Retinal pigment epithelial cell (primary cell): ENCODE measurements around the gene SMYD2.

DNA sequence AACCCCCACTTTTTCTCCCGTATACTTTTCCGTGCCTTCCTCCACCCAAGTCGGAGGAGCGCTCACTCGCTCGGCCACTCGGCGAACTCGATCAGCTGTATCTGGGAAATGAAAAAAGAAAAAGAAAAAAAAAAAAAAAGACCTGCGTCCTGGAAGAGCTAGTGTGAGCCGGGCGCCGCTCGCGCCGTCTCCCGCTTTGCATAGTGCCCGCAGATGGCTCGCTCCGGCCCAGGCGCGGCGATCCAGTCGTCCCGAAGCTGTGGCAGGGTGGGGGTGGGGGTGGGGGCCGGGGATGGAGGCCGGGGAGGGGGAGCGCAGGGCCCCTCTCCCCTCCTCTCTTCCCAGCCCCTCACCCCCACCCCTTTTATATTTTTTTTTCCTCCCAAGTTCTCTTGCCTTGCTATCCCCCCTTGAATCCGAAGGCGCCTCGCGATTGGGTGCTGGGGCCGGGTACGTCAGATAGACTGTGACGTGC, 298 bp upstream of the PROX1 start:
- RRBS, result under 1% methylated on average over 16 of the region's 35 CpGs

DNA sequence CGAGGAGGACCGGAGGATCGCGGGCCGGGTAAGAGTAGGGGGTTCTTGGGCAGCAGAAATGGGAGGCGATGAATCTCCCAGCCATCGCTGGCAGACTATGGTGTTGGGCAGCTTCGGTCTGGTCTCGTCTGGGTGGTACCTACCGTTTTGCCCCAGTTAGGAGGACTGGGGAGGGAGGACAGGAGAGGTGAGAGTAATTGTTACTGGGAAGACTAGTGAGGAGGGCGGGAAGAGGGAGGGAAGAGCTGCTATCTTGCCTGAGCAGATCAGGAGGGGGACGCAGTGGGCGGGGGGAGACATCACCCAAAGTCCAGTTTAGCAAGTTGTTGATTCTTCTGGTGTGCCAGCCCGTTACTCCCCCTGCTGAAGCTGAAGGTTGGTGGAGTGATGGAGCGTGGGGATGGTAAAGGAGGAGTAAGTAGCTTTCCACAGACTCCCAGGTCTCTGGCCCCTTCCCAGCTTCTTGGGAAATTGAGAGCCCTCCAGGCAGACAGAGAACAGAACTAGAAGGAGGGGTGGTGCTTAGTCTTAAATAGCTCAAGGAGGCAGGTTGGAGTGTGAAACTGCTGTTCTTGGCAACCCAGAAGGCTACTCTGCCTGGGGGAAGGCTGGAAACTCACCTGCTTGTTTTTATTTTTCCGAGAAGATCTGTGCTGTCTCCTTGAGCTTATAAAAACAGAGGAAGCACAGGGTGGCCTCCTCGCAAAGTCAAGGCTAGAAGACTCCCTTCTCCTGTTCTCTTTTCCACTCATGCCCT, 1.8 kb downstream of the PROX1 start:
- RRBS, result 2% methylated on average over 2 of the region's 17 CpGs

DNA sequence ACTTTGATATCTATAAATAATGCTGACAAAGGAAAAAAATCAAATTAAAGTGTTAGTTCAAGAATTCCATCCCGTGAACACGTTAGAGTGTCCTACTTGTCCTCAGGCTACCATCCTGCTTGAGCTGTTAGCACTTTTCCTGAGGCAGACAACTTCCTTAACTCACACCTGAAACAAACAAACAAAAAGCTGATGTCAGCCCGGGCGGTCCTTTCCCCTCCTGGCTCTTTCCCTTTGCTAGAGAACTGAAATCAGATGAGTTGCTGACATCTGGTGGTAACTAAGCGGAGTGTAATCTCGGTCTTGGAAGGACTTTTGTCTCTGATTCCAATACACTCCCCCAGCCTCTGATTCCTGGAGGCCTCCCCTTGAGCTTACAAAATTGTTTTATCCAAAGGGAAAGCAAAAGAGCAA, 135.3 kb downstream of the PROX1 start:
- RRBS, result no CpG with 5 or more reads among the region's 6 CpGs

GRCh38 chr1:214216627-214217181, 64.3 kb upstream of the SMYD2 start:
- RRBS, result no CpG with 5 or more reads among the region's 1 CpG

DNA sequence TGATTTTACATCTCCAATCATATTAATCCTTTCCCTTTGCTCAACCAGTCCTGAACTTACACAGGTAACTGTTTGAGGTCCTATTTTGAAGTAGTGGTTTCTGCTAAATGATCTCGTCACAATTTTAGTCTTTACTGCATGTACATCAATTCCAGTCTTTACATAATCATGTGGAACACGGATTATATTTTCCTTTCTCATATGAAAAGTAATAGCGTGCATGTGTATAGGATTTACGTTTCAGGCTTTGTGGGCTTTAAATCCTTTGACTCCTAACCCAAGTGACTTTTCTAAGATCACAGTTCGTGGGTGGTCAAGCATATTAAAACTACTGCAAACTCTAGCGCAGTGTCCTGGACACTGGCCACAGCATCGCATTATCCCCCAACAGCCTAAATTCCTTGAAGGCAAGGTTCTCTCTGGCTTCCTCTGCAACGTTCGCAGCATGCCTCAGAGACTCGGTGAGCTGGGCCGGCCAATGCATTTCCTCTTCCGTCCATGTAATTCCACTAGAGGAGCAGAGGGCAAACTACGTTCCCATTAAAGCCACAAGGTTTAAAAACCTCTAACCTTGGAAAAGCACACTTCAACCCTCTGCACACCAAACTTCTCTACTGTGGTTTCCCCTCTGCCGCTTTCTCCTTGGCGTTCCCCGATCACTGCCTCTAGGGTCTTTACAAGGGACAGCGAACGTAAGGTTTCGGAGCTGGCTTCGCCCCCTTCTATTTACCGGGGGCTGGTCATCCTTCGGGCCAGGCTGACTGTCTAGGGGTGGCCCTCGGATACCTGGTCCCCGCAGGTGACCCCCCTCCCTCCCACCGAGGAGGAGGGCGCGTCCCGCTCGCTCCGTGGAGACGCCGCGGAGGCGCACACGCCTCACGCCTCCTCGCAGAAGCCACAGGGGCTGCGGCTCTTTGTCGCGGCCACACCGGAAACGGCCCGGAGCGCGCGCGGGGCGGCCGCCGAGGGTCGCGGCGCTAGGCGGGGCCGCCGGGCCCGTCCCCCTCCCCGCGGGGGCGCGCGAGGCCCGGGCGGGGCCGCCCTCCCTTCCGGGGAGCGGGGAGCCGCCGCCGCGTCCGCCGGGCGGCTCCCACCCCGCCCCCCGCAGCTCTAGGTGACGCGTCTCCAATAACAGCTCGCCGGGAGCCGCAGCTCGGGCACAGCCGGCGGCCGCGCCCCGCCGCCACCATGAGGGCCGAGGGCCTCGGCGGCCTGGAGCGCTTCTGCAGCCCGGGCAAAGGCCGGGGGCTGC, at the start of gene SMYD2:
SMYD2 (plus strand) TSS at position 1,093 of the 1,252 bp plus-strand sequence.
- RRBS, result 1% methylated on average over 41 of the region's 94 CpGs

DNA sequence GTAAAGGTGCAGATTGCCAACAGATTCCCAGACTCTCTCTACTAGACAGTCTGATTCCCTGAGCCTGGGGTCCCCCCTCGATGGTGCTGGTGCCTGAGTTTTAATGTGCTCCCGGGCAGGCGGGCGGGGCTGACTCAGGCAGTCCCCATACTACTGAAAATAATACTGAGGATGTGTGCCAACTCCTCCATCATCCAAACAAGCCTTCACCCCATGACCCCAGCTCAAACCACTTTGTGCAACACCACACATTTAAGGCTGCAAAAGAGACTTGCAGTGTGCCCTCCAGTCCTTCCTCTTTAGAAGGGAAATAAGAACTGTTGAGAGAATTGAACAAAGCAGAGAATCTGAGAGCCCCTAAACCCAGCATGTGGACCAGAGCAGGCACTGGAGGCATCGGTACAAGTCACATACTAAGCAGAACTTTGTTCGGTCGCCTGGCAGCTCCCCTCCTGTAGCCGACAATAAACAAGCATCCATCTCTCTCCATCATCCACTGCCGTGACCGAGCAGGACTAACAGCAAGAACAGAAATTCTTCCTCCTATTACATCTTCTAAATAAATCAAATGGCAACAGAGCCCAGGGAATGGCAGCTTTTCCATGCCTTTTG, 36.8 kb downstream of the PTPN14 start:
- RRBS, result no CpG with 5 or more reads among the region's 10 CpGs

GRCh38 chr1:214550494-214550903, 903 bp downstream of the PTPN14 start:
- RRBS, result no CpG with 5 or more reads among the region's 20 CpGs

DNA sequence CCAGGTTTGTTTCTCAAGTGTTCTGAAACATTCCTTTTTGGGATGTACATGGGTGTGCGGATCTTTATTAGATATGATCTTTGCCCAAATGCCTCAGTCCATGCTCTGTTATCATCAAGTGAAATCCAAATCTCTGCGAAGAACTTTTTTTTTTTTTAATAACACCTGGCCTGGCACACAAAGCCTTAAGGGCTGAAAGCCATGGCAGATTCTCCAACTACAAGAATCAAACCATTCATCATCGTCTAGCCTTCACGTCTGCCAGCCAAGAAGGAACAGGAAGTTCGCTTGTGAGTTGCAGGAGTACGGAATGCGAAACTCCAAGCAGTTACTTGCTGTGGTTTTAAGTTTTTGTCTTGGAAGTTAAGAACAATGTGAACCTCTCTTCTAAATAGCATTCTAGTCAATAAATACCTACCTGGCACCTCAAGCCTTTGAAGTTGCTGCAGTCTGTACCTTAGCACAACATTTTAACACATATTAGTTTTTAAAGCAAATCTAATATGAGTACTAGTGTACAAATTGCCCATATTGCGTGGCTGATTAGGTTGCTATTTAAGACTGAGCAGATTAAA, 22.0 kb upstream of the PTPN14 start:
- RRBS, result no CpG with 5 or more reads among the region's 8 CpGs

- RRBS, result no CpG with 5 or more reads among the region's 4 CpGs
These were observed 22.6 kb upstream of the PTPN14 start for GRCh38 chr1:214573951-214574377.

GRCh38 chr1:215083345-215083792, 832 bp downstream of the KCNK2 start:
- RRBS, result under 1% methylated on average over 2 of the region's 20 CpGs

DNA sequence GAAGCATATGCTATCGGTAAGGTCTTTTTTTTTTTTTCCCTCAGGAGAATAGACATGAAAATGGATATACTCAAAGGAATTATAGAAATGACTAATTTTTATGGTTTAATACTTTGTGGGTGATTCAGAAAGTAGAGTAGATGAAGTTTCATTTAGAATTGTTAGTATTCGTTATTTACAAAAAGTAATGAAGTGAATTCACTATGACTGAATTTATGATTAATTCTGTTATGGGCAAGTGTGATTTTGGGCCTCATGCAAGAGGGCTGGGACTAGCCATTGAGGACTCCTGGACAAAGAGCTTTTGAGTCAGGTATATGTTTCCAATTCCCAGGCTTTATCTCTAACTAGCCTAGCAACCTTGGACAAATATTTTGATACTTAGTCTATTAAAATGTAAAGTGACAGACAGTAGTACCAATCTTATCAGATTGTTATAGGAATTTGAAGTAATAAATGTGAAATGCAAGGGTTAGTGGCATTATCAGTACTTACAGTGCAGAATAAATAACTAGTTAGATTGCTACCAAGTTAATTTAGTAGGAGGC, 3.2 kb downstream of the KCTD3 start:
- RRBS, result no CpG with 5 or more reads among the region's 2 CpGs

DNA sequence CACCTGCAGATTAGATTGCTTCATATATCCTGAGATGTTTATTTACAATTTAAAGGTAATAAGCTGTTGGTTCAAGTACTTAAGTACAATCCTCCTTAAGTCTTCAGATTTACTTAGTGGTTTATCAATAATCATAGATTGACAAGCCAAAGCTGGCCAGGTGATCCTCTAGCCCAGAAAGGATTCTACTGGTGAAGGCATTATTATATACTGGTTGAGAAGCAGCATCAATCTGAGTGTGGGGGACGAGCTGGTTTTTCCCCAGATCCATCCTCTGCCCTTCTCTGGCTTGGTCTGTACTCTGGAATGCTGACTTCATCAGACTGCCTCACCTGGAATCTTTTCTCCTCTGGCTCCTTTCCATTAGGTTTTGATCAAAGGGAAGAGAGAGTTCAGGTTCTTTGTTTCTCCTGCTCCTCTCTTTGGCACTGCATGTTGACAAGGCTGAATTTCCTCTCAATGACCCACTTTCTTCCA, 93.9 kb downstream of the KCTD3 start:
- RRBS, result no CpG with 5 or more reads among the region's 1 CpG

- RRBS, result no CpG with 5 or more reads among the region's 4 CpGs
These were observed 95.9 kb downstream of the ESRRG start for GRCh38 chr1:216627227-216627891.

DNA sequence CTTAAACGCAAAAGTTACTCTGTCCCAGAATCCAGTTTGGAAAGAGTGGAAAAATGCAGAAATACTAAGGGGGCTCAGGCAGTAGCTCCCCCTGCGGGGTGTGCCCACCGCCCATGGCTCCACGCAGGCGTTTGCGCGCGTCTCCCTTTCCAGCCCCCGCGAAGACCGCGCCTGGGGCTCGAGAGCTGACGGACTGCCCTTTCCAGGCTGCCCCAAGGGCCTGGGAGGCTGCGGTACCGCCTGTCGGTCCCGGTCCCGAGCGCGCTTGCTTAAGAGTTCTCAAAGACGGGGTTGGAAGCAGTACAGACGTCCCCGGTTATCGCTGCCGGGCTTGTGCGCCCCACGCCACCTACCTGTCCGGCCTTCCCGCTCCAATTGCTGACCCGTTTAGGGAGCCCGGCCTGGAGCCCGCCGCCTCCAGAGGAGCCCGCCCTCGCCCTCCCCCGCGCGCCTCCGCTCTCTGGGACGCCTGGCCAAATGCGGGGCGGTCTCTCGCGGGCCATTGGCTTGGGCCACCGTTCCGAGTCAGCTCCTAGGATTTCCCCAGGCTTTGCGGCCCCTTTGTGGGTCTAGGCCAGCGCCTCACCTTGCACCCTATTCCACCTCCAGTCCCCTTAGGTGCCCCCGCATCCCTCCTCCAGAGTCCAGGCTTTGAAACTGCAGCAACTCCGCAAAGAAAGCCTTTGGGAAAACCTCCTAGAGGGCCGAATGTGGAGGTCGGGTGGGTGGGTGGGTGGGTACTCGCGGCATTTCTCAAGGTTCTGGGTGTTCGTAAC, 414.3 kb upstream of the ESRRG start:
- RRBS, result 3% methylated on average over 10 of the region's 56 CpGs

- RRBS, result no CpG with 5 or more reads among the region's 3 CpGs
These were observed 29.1 kb downstream of the GPATCH2 start for GRCh38 chr1:217601582-217602321.

DNA sequence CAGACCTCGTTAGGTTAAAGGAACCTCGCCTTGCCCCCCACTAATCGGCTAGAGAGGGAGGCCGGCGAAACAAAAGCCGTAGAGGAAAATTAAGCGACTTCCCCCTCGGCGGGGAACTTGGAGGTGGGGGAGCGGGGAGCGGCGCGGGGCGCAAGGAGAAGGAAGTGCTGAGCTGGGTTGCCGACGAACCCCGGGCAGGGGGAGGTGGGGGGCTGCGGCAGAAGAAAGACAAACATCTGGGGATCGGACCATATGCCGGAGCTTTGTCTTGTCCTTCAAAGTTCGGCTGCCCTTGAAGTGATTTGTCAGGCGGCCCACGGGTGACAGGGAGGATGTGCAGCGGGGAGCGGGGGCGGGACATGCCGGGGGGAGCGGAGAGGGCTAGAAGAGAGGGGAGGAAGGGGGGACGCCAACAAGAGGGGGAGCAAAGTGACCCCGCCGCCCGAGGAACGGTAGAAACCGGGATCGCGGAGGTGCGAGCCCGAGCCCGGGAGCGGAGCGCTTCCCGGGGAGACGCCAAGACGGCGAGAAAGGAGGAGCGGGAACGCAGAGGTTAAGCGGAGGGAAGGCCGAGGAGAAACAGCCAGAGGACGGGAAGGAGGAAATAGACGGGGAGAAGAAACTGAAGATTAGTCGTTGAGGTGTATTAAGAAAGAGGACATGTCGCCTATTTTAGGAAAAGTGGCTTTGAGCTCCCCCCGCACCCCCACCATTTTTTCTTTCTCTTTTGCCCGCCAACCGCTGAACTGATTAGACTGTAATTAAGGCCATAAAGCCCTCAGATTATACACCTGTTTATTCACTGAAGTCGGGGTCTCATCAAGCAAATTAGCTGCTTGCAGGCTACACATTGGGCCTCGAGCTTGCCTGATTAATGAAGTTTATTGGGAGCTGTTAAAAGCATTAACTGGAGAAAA, 119.7 kb upstream of the RRP15 start:
- RRBS, result 1% methylated on average over 18 of the region's 58 CpGs

- RRBS, result 0% methylated on average over 1 of the region's 34 CpGs
These were observed 1.5 kb downstream of the TGFB2 start for GRCh38 chr1:218346557-218347210.

- RRBS, result no CpG with 5 or more reads among the region's 3 CpGs
These were observed 128.5 kb downstream of the TGFB2 start for GRCh38 chr1:218473520-218474086.

- RRBS, result no CpG with 5 or more reads among the region's 8 CpGs
These were observed 240.3 kb downstream of the TGFB2 start for GRCh38 chr1:218585266-218585994.